HT-29 (cell line): ENCODE measurements around a stretch of chr3.

- RAMPAGE, long total RNA = no peak
Measured at GRCh38 chr3:19702420-19703105, 231.5 kb downstream of the EFHB start.

GRCh38 chr3:19946414-19946769 is 505 bp upstream of the RAB5A start:
- RAMPAGE, long total RNA = no peak

DNA sequence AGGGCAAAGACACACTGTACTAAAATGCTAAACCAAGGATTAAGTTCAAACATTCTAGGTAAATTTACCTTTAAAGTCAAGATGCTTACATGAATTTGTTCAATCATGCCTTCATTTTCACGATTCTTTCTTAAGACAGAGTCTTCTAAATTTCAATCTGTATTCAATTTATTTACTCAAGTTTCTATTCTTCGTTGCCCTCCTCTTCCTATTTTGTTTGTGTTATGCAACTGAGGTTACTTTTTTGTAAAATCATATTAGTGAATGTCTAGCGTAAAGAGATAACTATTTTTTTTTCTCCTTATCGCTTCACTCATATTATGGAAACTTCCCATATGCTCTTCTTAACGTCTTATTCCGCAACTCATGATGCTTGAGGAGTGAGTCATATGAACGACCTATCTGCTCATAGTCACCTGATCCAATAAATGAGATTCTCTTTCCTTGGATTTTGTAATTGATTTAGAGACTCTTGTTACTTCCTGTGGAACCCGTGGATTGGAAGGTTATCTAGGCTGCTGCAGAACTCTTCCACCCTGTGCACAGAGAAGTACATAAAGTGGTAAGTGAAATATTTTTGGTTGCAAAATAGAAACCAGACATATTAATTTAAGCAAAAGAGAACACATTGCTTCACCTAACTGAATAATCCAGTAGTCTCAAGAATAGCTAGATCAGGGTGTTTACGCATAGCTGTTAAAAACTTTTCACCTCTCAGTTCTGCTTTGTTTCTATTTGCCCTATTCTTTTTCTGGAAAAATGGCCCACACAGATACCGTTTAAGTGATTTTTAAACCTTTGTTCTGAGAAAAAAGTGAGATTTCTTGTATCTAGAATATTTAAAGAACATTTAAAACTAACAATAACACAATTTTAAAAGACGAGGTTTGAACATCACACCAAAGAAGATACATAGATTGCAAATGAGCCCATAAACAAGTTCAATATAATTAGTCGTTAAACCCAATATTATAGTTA is 719.3 kb upstream of the SGO1 start:
- RAMPAGE, long total RNA = no peak

- RAMPAGE, long total RNA = no peak
Measured at GRCh38 chr3:21624683-21625113, 126.3 kb downstream of the ZNF385D start.

DNA sequence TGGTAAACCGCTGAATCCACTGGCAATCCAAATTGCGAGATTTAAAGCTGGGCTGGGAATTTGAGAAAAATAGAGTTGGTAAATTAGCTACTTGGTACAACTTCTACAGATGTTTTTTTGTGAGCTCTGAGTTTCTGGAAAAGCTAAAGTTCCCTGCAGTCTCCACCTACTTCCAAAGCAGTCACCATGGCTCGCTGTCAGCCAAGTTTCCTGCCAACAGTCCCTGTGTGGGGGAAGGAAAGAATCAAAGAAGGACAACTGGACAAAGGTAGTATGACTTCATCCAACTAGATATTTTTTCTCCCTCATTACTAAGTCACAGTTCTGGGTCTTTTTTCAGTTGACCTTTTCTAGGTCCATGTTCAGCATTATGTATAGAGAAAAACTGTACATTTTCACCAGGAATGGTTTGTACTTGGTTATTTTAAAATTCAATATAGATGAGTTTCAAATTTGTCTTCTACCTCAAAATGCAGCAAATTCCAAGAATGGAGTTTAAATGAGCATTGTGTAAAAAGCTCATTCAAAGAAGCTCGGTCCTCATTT is 105.4 kb downstream of the ZNF385D start:
- RAMPAGE, long total RNA = no peak

- RAMPAGE, long total RNA = no peak
Measured at GRCh38 chr3:23202302-23202834, 759 bp upstream of the UBE2E2 start.

- RAMPAGE, long total RNA = no peak
Measured at GRCh38 chr3:23379429-23380095, 176.4 kb downstream of the UBE2E2 start.

- RAMPAGE, long total RNA = no peak
Measured at GRCh38 chr3:23740296-23741004, 65.3 kb upstream of the UBE2E1 start.

DNA sequence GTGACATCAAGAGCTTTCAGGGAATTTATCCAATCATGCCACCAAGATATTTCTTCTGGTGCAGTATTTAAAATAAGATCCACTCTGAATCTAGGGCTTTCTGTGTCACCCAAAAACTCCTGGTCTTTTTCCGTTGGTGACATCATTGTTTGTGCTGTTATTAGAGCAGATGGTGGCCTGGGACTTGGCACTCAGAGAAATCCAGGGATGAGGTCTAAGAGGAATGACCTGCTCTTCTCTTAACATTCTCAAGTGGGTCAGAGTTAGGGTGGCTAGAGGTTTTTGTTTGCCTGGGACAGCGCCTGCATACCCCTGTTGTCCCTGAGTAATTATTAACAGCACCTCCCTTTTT is 56.9 kb upstream of the UBE2E1 start:
- RAMPAGE, long total RNA = no peak

GRCh38 chr3:23818420-23818967 is 12.7 kb downstream of the UBE2E1 start:
- RAMPAGE, long total RNA = no peak

- RAMPAGE, long total RNA = no peak
Measured at GRCh38 chr3:23826272-23826837, 20.6 kb downstream of the UBE2E1 start.

- RAMPAGE, long total RNA = no peak
Measured at GRCh38 chr3:23967662-23968373, 22.7 kb downstream of the NR1D2 start.

DNA sequence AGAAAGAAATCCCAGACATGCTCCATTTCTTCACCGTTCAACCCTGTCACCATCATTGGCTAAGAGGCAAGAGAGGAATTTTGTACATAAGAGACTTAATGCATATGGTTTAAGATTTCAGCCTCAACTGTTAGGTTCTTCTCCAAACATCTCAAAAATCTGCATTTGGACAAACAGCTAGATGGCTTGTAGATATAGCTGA is 208.4 kb downstream of the THRB start:
- RAMPAGE, long total RNA = no peak

- RAMPAGE, long total RNA = no peak
Measured at GRCh38 chr3:24373085-24373812, 121.4 kb downstream of the THRB start.

DNA sequence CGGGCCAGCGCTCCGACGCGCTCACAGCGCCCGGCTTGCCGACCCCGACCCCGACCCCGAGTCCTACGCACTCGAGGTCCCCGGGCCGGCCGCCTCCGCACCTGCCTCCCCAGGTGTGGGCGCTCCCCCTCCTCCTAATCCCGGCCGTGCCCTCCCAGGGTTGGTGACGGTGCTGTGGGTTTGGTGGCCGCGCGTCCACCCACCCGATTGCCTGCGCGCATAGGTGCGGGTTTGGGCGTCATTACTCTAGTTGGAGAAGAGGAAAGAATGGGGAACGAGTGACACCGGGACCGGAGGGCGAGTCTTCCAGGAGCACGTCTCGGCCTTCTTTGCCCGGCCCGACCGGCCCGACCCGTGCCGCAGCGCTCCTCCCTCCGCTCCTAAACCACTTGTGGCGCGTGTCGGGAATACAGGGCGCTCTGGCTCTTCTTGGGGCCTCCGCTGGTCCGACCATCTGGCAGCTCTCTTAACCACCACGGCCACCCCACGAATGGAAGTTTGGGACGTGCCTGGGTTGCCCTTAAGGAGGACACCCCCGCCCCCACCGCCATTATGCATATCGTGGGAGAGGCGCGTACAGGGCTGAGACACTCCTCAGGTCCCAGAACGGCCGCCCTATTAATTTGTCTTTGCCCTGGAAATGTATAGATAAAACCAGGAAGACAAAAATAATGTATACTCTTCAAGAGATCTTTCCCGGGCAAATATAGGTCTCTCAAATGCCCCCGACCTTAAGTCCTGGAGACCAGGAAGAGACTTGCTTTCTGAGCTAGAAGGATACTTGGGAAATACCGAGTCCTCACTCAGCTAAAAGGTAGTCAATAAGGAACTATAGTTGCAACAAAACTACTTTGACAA is 950 bp upstream of the THRB start:
- RAMPAGE, long total RNA = no peak

- RAMPAGE, long total RNA = no peak
Measured at GRCh38 chr3:25038764-25039408, 389.2 kb upstream of the RARB start.

- RAMPAGE, long total RNA = no peak
Measured at GRCh38 chr3:25453828-25454771, 26.0 kb downstream of the RARB start.

DNA sequence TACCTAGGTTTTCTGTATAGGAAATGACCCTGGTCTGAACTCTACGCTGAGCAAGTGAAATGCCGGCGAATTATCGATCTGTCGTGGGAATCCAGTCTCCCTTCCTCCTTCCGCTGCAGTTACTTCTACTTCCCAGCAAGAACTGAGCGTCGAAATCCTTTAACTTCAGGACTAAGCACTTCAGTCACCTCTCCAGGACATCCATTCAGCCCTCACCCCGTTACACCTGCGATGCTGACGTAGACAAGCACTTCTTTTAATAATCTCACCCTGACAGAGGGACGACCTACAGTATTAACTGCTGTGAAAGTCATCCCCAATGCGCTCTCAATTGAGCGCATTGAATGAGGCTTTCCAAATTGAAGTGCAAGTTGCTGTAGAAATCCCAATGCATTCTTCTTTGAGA is 1.3 kb downstream of the TOP2B start:
- RAMPAGE, long total RNA = no peak

DNA sequence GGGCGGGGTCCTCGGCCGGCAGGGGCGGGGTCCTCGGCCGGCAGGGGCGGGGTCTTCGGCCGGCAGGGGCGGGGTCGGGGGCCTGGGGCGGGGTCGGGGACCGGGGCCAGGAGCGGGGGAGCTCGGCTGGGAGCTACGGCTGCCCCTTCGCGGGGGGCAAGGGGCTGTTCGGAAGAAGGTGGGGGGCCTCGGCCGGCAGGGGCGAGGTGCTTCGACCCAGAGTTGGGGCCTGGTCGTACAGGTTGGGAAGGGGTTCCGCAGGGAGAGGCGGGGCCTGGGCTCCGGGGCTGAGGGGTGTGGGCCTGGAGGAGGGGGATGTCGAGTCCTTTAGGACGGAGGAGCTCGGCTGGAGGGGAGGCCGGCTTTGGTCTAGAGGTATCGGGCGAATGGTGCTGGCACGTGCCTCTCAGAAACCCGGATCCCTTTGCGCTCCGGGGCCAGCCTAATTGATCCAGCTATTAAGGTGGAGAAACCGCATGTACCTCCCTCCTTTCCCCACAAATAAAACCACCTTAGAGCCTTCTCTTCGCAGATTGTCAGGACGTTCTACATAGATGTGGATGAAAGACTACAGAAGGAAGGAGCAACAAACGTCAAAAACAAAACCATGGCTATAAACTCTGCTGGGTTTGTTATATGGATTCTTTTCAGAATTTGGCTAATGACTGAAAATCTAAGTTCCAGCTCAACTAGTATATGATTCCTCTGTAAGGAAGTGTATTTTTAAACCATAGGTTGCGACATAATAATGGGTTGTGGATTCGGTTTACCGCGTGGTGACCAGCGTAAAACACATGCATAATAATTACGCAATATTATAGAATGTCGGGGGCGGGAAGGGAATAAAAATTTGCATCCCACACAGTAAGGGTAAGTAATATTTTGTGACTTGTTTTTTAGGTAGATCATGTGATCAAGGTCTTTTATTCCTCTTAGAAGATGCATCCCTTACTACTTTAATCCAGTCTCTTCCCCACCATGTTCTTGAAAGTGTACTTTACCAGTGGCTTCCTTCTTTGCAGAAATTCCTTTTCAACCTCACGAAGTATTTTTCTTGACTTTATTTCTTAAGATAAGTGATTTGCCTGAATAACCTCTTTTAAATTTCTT is 644 bp upstream of the NGLY1 start:
- RAMPAGE, long total RNA = no peak

DNA sequence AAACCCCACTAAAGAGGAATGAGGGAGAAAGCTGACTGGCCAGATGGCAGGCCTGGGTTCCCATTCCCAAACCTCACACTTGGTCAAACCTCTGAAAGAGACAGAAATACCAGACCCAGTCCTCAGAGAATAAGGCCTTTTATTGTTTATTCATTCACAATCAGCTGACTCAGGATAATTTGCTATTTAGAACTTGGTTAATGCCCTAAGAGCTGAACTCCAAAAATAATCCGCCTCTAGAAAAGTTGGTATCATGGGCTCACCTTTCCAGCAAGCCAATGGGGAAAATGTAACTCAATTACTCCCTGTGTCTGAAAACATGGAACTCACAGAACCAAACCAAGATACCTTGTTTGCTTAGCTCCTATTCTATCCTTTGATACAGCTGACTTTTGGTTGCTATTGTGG is 145.7 kb downstream of the LRRC3B start:
- RAMPAGE, long total RNA = no peak